ENCODE measurements around a stretch of chr1.

GRCh38 chr1:236490092-236490454, 33.7 kb upstream of the LGALS8 start:
- RRBS, result no CpG with 5 or more reads among the region's 14 CpGs

- RRBS, result no CpG with 5 or more reads among the region's 8 CpGs
Observed at GRCh38 chr1:236490544-236490865, 33.3 kb upstream of the LGALS8 start.

DNA sequence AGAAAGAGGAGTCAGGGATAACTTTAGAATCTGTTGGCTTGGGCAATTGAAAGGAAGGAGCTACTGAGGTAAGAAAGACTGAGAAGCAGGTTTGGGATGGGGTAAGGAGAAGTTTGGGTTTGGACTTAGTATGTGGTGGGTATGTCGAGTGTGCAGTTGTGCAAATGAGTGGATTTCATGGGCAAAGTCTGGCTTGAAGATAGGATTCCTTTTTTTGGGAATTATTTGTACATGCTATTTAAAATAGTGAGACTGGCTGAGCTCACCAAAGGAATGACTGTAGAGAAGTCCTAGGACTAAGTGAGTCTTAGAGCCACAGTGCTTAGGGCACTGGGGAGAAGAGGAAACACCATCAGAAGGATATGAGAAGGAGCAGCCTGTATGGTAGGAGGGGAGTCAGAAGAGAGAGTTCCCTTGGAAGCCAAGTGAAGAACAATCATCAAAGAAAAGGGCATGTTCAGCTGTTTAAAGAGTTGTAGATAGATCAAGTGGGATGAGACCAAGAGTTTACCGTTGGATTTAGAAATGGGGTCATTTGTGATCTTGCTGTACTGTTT, 48.7 kb downstream of the MTR start:
- RRBS, result no CpG with 5 or more reads among the region's 2 CpGs

DNA sequence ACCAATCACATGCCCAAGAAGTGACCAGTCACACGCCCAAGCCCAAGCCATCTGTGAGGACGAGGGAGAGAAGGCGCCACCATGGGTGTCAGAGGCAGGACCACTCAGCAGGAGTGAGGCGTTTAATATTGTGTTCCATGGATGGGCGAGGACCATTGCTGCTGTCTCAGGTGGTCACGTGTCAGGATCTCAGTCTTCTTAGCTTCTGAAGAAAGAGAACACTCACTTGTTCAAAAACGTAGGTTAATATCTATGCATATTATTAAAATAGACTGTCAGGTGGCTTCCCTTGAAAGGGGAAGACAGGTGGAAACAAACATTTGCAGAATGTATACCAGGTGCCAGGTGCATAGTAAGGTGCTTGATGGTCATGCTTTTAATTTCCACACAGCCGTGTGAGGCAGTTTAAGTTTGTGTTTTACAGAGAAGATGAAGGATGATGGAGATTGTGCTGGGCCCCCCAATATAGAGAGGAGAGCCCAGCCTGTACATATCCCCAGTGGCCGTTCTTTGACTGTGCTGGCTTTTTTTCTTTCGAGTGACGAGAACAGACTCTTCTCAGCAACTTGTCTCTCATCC, 96.4 kb downstream of the MTR start:
- RRBS, result no CpG with 5 or more reads among the region's 11 CpGs

GRCh38 chr1:237197308-237197812, 155.4 kb downstream of the RYR2 start:
- RRBS, result no CpG with 5 or more reads among the region's 3 CpGs

- RRBS, result no CpG with 5 or more reads among the region's 5 CpGs
Observed at GRCh38 chr1:237441288-237441704, 399.3 kb downstream of the RYR2 start.

DNA sequence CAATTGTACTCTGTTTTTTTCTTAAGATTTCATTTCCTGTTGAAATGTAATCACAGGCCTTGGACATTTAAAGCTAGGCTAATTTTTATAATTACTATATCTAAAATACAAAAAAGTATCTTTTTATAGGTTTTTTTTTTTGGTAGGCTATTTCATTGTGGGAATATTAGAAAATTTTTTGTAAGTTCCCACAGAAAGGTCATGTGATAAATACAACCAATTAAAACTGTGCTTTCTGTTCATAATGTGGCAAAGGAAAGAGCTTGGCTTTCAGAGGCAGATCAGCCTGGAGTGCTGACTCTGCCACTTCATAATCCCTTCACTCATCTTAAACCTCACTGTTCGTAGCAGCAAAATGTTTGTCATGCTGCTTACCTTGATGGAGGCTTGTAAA, 176.9 kb downstream of the ZP4 start:
- RRBS, result no CpG with 5 or more reads among the region's 1 CpG

DNA sequence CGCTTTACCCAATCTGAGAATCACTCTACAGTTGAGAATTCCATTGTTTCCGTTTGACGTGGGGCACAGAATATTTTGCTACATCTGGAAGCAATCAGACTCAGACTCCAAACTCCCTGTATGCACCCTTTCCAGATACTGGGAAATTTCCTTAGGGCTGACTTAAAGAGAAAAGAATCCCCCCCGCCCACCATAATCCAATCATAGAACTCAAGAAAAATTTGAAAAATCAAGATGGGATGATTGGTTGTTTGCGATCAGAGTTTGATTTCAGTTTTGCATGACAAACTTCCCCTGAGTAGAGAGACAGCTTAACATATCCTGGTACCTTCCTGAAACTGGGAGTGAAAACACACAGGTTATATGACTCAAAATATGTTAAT, 699.4 kb upstream of the ZP4 start:
- RRBS, result no CpG with 5 or more reads among the region's 5 CpGs

DNA sequence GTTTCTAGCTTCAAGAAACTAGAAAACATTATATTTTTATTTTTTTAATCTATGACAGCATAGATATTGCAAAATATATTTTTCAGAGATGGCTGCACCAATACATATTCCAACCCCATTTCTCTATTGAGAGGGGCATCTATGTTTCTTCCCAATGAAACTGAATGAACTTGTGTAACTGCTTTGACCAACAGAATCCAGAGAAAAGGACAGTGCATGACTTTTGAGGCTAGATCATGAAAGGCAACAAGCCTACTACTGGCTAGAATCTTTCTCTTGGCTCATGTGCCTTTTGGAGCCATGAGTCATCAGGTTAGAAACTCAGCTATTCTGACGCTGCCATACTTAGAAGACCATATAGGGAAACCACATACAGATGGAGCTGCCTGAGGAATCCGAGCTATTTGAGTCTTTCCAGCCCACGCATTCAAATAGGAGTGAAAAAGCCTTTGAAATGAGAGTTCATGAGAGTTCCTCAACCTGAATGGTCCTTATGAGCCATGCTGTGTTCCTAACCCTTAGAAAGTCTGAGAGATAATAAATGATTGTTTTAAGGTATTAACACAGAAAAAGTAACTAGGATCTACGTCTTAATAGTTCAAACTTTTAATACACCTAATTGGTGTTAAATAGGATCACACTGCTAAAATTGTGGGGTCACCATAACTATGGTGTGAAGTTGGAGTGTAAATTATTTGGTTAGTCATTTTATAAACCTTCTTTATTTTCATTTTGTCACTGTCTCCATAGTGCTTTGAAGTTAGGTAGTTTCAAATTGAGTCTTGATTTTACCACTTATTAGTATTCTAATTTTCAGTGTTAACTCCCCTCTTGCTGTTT, 738.4 kb upstream of the CHRM3 start:
- RRBS, result no CpG with 5 or more reads among the region's 4 CpGs

DNA sequence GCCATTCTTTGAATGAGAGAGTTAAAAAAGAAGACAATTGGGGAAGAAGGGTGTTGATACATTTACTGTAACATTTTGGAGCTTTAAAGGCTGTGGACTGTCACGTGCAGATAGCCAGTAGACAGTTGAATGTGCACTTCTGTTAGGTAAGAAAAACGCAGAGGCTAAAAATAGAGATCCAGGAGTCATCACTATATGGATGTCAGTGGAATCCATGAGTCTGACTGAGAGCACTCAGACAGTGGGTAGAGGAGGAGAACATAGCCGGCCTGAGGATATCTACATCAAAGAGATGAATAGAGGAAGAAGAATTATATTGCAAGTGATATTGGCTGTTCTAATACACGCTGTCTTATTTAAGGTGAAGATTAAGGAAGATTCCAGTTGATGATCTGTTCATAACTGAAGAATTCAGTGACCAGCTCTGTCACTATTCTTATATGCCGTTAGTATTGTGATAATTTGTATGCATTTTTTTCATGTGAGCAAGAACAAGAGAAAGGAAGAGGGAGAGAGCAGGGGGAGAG, 344.8 kb downstream of the CHRM3 start:
- RRBS, result no CpG with 5 or more reads among the region's 5 CpGs

- RRBS, result no CpG with 5 or more reads among the region's 15 CpGs
Observed at GRCh38 chr1:239814002-239814969, 277.4 kb upstream of the FMN2 start.

- RRBS, result no CpG with 5 or more reads among the region's 3 CpGs
Observed at GRCh38 chr1:240245016-240245632, 153.4 kb downstream of the FMN2 start.

DNA sequence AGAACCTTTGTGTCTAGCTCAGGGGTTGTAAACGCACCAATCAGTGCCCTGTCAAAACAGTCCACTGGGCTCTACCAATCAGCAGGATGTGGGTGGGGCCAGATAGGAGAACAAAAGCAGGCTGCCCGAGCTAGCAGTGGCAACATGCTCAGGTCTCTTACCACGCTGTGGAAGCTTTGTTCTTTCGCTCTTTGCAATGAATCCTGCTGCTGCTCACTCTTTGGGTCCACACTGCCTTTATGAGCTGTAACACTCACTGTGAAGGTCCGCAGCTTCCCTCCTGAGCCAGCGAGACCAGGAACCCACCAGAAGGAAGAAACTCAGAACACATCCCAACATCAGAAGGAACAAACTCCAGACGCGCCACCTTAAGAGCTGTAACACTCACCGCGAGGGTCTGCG, 151.3 kb upstream of the GREM2 start:
- RRBS, result no CpG with 5 or more reads among the region's 11 CpGs

- RRBS, result no CpG with 5 or more reads among the region's 1 CpG
Observed at GRCh38 chr1:241088117-241088430, 268.9 kb downstream of the RGS7 start.

GRCh38 chr1:241610052-241610511, 30.1 kb downstream of the CHML start:
- RRBS, result no CpG with 5 or more reads among the region's 6 CpGs

DNA sequence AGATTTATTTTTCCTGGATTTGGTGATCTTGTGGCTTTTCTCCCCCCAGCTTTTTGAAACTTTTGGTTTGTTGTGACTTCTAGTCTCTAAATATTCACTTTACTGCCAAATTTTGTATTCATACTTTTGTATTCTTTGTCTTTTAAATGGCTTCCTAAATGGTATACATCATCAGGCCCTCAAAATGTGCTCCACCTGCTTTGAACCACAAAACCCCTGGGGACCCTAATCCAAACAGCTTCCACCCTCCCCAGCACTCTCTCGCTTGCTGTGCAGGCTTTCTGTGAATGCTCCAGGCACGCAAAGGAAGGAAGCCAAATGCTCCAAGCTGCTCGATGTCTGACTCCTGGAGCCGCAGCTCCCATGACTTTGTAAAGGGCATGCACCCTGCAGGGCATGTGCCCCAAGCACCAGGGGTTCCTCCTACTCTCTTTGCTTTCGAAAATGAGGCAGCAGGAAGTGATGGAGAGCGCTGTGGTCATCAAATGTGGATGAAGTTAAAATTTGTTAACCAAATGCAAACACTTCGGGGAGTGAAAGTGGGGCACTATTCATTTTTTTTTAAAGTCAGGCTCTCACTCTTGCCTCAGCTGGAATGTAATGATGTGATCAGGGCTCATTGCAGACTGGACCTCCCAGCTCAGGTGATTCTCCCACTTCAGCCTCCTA, 141.0 kb downstream of the CEP170 start:
- RRBS, result no CpG with 5 or more reads among the region's 7 CpGs

- RRBS, result 88% methylated on average over 18 of the region's 51 CpGs
Observed at GRCh38 chr1:243474252-243474876, 218.5 kb downstream of the SDCCAG8 start.

DNA sequence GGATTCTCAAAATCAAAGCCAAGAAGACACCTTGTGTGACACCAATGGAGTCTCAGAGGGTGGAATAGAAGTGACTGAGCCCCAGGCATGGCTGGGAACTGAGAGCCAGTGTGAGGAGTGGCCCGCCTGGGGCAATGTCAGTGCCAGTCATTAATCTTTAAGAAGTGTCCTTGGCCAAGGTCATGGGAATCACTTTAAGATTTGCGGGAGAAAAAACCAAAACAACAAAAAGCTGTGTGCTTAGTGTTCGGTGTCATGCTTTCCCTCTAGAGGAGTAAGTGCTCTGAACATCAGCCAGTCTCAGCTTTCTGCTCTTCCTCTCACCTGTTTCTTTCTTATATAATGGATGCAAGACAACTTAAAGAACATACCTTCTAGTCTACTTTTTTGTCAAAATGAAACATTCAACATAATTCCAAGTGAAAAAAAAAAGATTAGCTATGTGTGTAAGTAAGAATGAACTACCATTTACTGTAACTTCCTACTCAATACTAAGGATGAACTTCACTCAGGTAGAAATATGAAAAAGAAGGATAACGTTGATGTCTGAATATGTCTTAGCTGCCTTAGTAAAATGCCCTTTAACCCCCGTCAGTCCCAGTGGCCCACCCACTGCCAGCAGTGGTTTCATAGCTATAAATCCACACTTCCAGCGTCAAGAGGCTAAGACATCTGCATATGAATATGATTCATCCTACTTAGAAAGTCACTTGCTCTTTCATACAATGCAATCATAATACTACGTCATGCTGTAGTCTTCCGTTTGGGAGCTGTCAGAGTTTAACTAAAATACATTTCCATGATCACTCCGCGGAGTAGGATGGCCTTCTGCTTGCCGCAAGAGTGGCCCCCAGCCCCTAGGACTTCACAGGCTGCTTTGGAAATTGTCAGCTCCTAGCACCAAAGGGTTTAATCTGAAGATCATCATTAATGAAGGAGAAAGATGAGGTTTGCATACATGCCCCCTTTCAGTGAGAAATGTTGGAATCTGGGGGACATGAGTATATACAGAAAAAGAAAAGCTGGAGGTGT, 247.2 kb downstream of the SDCCAG8 start:
- RRBS, result no CpG with 5 or more reads among the region's 11 CpGs

DNA sequence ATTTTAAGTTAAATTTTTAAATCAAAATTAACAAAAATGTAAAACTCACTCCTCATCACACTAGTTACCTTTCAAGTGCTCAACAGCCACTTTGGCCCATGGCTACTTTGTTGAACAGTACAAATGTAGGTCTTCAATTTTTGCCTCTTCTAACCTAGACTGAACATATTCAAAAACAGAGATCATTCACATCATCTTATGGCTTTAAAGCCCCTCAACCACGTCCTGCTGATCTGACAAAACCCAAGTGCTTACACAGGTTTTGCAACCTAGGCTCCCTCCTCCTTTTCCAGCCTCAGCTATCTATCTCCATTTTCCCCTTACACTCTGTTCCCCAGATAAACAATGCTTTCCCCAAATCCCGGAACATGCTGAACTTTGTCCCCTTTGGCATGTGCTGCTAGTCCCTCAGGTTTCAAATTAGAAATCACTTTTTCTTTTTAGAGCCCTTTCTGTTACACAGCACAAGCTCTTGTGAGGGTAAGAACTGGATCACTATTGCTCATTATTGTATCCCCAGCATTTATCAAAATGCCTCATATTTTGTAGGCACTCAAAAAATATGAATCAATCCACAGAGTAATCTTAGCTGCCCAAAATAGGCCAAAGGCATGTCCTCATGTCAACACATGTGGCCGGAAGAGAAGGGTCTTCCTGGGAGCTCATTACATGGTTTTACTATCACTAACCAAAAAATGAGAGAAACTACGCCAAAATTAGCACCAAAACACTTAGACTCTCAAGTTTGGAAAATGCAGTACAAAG, 110.4 kb downstream of the AKT3 start:
- RRBS, result no CpG with 5 or more reads among the region's 4 CpGs

GRCh38 chr1:244211459-244211896, 141.0 kb upstream of the C1orf100 start:
- RRBS, result no CpG with 5 or more reads among the region's 5 CpGs

Data from PFSK-1 (cell line).